Foreskin fibroblast (primary cell): ENCODE results near the genes GBP5 and ZNF326.

DNA sequence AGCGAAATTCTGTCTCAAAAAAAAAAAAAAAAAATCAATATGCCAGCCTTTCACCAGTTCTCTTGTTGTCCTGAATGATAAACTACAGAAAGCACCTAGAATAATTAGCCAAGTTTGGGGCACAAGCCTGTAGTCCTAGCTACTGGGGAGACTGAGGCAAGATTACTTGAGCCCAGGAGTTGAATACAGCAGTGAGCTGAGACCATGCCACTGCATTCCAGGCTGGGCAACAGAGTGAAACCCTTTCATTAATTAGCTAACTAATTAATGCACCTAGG is 97.1 kb downstream of the GTF2B start:
- RRBS: no CpG with 5 or more reads among the region's 1 CpG

DNA sequence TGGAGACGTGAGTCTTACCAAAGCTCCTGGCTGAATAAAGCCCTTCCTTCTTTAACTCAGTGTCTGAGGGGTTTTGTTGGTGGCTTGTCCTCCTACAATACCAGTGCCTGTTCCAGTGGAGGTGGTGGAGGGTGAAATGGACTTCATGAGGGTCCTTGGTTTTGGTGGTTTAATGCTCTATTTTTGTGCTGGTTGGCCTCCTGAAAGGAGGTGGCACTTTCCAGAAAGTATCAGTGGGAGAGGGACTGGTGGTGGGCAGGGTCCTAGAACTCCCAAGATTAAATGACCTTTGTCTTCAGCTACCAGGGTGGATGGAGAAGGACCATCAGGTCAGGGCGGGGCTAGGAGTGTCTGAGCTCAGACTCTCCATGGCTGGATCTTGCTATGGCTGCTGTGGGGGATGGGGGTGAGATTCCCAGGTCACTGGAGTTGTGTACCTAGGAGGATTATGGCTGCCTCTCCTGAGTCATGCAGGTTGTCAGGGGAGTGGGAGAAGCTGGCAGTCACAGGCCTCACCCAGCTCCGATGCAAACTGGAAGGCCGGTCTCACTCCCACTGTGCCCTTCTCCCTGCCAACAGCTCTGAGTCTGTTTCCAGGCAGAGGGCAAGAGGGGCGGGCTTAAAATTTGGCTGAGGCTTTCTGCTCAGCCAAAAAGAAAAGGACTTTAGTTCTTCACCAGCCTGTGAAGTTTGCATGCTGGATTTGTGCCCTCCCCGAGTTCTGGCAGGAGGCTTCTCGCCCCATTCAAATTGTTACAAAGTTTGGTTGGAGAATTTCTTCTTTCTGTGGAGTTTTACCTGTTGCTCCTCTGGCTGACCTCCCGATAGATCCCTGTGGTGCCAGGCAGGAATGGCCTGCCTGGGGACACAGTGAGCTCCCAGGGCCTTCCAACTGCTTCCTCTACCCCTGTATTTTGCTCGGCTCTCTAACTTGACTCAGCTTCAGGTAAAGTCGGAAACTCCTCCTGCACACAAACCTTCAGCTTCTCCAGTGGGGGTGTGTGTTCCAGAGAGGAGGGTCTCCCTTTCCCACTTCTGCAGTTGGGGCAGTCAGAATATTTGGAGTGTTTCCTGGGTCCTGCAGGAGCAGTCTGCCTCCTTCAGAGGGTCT is 13.1 kb upstream of the KYAT3 start:
- RRBS: no CpG with 5 or more reads among the region's 10 CpGs

DNA sequence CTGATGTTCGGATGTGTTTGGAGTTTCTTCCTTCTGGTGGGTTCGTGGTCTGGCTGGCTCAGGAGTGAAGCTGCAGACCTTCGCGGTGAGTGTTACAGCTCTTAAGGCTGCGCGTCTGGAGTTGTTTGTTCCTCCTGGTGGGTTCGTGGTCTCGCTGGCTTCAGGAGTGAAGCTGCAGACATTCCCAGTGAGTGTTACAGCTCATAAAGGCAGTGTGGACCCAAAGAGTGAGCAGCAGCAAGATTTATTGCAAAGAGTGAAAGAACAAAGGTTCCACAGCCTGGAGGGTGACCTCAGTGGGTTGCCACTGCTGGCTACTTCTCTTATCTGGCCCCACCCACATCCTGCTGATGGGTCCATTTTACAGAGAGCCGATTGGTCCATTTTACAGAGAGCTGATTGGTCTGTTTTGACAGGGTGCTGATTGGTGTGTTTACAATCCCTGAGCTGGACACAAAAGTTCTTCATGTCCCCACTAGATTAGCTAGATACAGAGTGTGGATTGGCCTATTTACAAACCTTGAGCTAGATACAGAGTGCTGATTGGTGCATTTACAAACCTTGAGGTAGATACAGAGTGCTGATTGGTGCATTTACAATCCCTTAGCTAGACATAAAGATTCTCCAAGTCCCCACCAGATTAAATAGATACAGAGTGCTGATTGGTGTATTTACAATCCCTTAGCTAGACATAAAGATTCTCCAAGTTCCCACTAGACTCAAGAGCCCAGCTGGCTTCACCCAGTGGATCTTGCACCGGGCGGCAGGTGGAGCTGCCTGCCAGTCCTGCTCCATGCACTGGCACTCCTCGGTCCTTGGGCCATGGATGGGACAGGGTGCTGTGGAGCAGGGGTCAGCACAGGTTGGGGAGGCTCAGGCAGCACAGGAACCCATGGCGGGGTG is at the start of gene GBP5:
GBP5 (minus strand) TSS at position 298 of the 903 bp plus-strand sequence.
- RRBS: no CpG with 5 or more reads among the region's 13 CpGs

DNA sequence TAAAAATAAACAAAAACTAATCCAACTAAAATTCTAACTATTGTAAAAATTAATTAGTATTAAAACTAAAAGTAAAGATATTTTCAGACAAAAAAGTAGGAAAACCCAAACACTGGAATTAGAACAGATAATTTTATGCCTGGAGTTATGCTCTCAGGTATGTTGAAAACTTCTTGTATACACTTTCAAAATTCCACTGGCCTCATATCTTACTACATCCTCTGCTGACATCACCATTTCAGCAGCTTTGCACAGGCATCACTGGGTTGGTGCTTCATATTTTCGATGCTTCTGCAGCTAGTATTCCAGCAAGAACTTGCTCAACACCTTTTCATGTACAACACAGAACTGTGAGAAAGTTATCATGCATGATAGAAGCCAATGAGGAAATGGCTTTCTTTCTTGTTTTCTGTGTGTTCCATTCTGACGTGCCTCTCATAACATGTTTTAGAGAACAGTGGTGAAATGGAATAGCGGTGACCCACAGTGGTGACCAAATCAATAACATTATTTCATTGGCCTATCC is 5.0 kb upstream of the GBP5 start:
- RRBS: no CpG with 5 or more reads among the region's 3 CpGs

DNA sequence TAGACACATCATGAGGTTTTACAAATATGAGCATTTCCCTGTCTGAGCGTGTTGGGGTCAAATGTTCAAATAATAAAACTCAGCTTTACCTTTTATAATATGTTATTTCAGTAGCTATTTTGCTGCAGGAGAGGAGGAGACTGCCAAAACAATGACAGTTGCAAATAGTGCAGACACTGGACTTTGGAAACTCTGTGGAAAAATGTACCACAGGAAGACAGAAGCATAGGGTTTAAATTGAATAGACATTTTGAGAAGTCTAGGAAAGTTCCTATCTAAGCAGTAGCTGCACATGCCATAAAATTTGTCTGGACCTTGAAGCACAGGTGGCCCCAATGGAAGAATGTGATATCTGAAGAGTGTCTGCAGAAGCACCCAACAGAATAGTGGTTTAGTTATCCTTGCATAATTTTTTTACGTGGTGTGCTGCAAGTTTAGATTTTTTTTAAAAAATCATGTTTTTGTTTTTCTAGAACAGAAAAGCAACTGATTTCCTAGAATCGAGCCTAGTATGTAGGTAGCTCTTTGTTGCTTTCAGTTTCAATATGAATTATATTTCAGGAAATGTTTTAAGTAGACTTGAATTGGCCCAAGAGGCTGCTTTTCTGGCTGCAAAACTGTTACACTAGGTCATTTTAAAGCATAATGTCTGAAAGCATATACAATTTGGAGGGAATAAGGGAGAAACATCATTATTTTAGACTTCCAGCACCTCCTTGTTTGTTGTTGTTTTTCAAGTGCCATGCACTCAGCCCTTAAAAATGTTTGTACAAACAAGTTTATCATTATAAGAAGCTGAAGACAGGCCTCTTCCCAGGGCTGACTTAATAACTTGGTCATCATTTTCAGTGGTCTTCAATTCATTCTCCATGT is 14.1 kb upstream of the GBP5 start:
- RRBS: no CpG with 5 or more reads among the region's 3 CpGs

GRCh38 chr1:89530384-89531150 is 5.9 kb downstream of the LRRC8B start:
- RRBS: no CpG with 5 or more reads among the region's 8 CpGs

DNA sequence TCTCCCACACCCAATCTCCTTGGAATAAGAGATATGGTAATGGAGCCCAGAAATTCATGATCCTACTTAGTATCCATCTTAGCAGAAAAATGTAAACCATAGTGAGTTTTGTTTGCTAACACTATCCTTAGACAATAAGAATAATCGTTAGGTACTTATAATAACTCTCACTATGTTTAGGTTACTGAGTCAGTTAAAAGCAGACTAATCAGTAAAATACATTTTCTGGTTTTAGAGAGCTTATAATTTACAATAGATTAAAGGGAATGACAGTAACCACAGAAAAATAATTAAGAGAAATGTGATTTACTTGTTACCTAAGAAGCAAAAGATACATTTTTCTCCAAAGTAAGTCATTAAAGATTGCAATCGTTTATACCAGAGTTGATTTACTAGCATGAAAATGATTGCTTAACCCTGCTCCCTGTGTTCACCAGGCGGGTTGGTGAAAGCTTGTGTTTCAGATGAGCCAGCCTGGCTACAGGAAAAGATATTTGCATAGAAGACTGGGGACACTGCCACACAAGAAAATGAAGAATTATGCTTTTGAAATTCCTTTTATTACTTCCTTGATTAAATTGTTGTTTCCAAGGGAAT is 27.8 kb downstream of the LRRC8B start:
- RRBS: no CpG with 5 or more reads among the region's 3 CpGs

DNA sequence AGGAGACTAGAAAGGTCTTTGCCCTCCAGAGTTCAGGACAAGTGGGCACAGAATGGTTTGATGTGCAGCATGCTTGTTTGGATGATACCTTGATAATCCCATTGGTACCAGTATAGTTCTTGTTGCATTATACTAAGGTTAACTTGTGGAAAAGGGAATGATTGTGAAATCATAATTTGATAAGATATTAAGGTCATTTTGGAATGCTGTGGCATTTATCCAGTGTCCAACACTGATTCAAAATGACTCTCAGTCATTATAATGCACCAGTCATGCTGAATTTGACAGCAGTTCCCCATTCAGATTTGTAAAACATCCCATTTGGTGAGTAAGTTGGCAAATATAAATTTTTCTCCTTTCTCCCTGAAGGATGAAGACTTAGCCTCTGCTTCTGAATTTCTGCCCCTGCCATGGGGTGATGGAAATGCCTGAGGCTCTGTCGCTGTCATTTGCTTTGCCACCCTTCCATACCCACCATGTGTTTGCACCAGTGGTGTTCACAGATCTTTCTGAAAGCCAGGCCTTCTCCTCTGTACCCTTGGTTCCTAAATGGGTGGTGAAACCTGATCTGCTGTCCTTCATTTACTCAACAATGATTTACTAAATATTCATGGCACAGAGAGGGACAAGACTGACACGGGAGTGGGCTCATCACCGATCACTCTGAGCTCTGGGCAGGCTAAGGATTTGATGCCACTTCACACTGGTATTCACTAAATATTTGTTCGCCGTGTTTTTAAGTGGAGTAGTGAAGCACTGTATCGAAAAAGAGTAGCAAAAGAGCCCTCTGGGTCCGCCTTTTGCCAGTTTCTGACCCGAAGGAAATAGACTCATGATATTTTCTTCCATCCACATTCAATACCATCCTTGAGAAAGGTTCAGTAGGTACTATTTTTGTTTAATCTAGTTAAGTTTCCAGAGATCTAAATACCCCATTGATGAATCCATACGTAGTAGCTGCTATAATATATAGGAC is 40.8 kb downstream of the LRRC8B start:
- RRBS: no CpG with 5 or more reads among the region's 9 CpGs

DNA sequence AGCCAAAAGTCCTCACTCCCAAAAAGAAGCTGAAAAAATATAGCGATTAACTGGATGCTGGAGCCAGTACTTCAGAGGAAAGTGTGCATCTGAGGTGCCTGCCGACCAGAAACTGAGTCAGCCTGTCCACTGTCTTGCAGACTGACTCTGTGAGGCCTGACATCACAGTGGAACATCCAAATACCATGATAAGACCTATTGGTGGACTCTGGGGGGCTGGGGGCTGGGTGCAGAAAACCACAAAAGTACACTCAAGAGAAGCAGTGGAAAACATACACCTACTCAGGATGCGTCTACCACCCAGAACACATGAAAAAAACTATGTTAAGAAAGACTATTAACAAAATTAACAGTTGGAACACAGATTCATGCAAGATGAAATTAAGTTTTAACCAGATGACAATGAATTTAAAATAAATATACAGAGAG is 69.1 kb downstream of the LRRC8C start:
- RRBS: no CpG with 5 or more reads among the region's 3 CpGs

- RRBS: no CpG with 5 or more reads among the region's 1 CpG
These were observed 70.5 kb downstream of the LRRC8C start for GRCh38 chr1:89703377-89703948.

GRCh38 chr1:89760516-89760962 is 60.3 kb upstream of the LRRC8D start:
- RRBS: no CpG with 5 or more reads among the region's 4 CpGs

- RRBS: no CpG with 5 or more reads among the region's 5 CpGs
These were observed 2.0 kb downstream of the LRRC8D start for GRCh38 chr1:89822776-89823359.

- RRBS: 2% methylated on average over 23 of the region's 63 CpGs
These were observed 22.8 kb downstream of the LRRC8D start for GRCh38 chr1:89843283-89844292.

GRCh38 chr1:89872072-89872636 is 51.3 kb downstream of the LRRC8D start:
- RRBS: no CpG with 5 or more reads among the region's 9 CpGs

- RRBS: 1% methylated on average over 28 of the region's 74 CpGs
These were observed at the start of gene ZNF326 for GRCh38 chr1:89994624-89995442. Gene ZNF326, plus strand, starts transcription at chr1:89995110.

GRCh38 chr1:90706776-90707351 is 10.2 kb downstream of the BARHL2 start:
- RRBS: 3% methylated on average over 8 of the region's 42 CpGs

- RRBS: no CpG with 5 or more reads among the region's 6 CpGs
These were observed 55.9 kb downstream of the ZNF644 start for GRCh38 chr1:90965977-90966354.

DNA sequence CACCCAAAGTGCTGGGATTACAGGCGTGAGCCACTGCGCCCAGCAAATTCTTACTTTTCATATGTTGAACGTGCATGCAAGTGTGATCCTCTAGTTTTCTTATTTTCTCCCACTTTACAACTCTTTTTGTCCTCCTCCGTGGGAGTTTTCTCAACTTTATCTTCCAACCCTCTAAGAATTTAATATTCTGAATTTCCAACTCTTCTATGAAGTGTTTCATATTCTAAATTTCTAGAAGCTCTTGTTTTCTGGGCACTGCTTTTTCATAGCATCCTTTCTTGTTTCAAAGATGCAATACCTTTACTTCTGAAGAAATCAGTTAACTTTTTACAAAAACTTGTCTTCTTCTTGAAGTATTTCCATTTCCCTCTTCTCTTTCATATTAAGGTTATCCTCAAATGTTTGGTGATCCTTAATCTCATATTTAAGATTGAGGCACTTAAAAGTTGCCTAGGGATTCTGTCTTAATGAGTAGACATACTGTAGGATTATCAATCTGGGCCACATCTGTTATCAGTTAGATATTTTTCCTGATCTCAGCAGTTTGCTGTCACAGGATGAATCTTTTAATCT is 14.3 kb downstream of the ZNF644 start:
- RRBS: no CpG with 5 or more reads among the region's 4 CpGs

GRCh38 chr1:91699472-91699985 is 186.4 kb downstream of the TGFBR3 start:
- RRBS: no CpG with 5 or more reads among the region's 4 CpGs